Mesenteric fat pad (tissue), 1 donor: Measurements from ENCODE around the genes BTN3A1 and H4C9.

- PRO-cap = no peak
Observed at GRCh38 chr6:26159872-26160830, 2.2 kb downstream of the H2BC5 start.

- PRO-cap = no peak
Observed at GRCh38 chr6:26250831-26251136, 349 bp upstream of the H3C7 start.

DNA sequence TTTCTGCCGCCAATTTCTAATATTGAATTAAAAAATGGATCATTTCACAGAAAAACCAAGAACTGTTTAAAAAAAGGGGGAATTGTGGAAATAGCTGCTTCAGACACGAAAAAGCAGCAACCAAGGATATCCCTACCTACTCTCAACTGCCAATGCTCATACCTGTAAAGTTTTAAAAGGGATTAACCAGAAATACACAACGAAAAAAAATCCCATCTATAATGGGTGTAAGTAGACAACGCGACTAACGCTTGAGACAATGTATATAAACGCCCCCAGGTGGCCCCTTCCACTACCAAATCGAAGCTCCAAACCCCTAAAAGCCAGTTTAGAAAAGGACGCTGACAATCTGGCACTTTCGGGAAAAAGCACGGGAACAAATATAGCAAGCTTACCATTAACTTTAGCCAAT, 781 bp downstream of the H3C8 start:
- PRO-cap = no peak

DNA sequence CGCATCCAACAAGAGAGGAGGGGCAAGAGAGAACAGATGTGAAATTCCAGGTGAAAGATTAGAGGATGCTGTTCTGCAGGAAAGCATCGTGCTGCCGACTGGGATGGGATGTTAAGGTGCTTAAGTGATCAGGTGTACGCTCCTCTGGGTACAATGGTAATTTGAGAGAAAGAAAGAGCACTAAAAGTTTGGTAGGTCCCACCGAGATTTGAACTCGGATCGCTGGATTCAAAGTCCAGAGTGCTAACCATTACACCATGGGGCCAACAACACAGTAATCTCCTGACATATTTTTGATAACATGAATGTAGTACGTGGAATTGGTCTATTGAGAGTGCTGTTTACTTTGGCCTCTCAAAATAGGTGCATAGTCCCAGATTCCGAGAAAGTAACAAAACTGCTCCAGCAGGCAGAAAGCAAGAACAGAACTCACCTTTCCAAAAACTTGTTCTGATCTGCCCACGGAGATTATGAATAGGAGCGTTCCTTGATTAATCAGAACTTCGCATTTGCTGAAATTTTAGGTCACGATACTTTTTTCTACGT, 26.3 kb upstream of the H4C8 start:
- PRO-cap = no peak

DNA sequence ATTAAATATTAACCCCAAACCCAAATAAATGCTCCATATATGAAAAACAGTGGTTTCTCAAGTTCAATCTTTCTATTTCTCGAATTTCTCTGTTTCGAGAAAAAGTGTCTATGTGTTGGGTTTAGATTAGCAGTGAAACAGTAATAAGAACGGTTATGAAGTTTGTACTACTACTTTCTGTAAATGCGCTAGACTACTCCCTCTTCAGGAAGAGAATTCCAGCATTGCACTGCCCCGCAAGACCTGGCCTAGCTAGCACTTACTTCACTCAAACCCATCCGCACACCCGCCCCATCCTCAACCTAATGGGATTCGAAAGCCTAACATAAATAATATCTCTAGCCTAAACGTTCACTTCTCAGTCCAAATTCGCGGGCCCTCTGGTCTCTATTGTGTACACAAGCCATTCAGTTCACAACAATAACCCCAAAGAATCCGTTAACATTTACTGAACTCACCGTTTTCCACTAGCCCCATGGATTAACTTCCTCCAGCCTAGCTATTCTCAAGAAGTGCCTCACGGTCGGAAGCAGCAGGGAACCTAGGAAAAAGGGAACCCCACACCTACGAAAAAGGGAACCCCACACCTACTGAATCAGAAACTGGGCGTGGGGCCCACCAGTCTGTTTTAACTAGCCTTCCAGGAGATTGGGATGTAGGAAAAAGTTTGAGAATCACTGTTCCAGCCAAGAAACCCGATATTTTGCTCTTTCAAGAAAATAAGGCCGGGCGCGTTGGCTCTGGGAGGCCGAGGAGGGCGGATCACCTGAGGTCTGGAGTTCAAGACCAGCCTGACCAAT, 34.2 kb upstream of the H4C8 start:
- PRO-cap = no peak

- PRO-cap = no peak
Observed at GRCh38 chr6:26331421-26331788, 33.6 kb upstream of the BTN3A2 start.

DNA sequence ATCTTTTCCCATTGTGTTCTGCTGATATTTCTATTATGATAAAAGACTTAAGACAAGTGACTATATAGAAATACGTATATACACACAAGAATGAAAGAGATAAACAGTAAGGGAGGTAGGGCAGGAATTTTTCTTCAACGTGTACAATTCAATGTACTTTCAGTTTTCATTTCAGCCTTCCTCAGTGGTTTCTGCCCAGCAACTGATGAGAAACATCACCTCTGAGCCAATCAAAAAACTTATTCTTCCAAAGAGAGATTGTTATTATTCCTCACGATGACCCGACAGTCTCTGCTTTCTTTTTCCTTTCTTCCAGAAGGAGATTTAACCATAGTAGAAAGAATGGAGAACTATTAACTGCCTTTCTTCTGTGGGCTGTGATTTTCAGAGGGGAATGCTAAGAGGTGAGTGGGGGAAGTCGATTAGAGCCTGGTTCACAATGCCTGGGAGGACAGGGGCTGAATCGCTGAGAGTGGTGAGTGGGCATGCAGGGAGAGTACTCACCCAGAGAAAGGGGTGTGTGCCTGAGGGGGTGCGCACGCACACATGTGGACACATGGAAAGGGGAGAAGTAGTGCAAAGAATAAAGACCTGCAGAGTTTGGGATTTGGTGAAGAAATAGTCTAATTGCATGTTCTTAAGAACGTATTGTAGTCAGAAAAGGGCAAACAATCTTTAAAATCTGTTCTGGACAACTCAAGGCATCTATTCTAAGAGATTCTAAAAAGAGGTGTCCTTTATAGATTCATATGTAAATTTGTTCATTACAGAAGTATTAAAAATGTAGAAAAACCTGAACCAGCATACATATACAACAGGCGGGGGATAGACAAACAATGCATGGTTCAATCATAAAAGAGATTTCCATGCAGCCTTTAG, at the start of gene BTN3A1:
TSS of gene BTN3A1 (plus strand) at position 267 of the 879 bp plus-strand sequence.
- PRO-cap = no peak

DNA sequence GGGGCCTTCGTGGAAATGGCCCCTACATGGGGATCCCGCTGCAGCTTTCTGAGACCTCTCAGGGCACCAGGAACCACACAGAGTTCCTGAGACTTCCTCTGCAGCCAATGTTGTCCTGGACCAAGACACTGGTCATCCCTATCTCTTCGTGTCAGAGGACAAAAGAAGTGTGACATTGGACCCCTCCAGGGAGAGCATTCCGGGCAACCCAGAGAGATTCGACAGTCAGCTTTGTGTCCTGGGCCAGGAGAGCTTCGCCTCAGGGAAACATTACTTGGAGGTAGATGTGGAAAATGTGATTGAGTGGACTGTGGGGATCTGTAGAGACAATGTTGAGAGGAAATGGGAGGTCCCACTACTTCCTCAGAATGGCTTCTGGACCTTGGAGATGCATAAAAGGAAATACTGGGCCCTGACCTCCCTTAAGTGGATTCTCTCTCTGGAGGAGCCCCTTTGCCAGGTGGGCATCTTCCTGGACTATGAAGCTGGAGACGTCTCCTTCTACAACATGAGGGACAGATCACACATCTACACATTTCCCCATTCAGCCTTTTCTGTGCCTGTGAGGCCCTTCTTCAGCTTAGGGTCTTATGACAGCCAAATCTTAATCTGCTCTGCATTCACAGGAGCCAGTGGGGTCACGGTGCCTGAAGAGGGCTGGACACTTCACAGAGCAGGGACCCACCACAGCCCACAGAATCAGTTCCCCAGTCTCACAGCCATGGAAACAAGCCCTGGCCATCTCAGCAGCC, 9.5 kb upstream of the BTN3A3 start:
- PRO-cap = no peak

GRCh38 chr6:26451458-26452029, 6.2 kb upstream of the BTN2A1 start:
- PRO-cap = no peak

GRCh38 chr6:26458486-26458922, 749 bp downstream of the BTN2A1 start:
- PRO-cap = no peak

DNA sequence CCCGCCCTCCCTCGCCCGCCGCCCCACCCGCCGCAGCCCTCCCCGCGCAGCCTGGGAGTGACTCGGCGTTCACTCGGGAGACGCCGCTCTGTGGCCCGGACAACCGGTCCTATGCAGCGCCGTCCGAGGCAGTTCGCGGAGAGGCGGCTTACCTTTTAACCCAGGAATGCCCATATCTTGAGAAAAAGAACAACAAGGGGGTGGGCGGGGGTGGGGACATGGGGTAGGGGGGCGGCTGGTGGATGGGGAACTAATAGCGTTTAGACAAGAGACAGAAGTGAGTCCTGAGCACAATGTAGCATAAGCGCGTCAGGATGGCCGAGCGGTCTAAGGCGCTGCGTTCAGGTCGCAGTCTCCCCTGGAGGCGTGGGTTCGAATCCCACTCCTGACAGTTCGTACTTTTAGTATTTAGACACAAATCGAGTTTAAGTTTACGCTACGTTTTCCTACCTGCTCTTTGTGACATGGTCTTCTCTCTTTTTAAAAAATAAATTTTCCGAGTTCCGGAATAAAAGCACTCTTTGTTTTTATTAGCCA, 17.2 kb upstream of the HMGN4 start:
- PRO-cap = bidirectional peak, plus-strand start at position 68 of the sequence, minus-strand start outside the sequence; unidirectional peak, plus-strand start at position 303 of the sequence

DNA sequence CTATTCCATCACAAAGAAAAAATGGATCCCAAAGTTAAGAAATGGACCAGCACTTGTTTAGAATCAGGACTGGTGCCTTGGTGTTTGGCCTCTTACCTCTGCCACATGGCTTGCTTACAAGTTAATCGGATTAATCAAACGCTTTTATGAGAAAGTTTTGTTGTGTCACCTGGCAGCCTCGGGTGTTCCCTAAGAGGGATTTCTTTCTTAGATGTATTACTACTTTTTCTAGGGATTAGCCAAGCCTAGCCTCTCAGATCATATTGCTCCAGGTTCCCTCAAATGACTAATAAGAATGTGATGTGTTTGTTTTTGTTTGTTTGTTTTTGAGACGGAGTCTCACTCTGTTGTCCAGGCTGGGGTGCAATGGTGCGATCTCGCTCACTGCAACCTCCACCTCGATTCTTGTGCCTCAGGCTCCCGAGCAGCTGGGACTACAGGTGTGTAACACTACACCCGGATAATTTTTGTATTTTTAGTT, 847 bp downstream of the HMGN4 start:
- PRO-cap = no peak

DNA sequence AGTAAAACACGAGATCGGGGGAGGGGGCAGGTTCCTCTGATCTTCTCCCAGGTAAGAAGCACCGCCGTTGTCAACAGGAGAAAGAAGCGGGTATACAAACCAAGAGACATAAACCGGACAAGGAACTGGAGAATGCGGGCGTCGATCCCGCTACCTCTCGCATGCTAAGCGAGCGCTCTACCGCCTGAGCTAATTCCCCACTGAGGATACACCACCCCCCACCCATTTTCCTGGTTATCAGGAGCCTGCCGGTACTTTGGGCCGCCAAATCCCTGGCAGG, 111.3 kb upstream of the ZNF322 start:
- PRO-cap = no peak

GRCh38 chr6:27139081-27139349, at the start of gene H4C9:
Gene H4C9 (plus strand): TSS chr6:27139282.
- PRO-cap = unidirectional peak, plus-strand start at chr6:27139231

GRCh38 chr6:27140277-27140634, 1.2 kb downstream of the H4C9 start:
- PRO-cap = no peak

GRCh38 chr6:27162152-27162628, 15.3 kb downstream of the H2AC12 start:
- PRO-cap = no peak

- PRO-cap = no peak
Observed at GRCh38 chr6:27213754-27214185, 33.7 kb upstream of the PRSS16 start.

DNA sequence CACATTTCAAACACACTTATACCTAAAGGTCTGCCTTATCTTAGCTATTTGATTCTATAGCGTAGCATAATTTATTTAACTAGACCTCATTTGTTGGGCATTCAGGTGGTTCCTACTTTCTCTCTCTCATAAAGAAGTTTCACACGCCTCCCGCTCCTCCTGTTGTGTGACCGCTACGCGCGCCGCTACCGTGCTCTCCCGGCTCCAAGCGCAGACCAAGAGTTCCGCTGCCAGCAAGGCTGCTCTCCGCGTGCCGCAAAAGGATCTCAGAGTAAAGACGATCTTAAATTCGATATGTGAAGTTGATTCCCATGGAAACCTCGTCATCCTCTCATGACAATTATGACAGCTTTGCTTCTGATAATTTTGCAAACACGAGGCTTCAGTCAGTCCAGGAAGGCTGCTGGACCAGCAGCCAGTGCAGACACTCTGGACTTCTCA, 20.4 kb downstream of the PRSS16 start:
- PRO-cap = no peak

- PRO-cap = unidirectional peak, plus-strand start at chr6:27478810
Observed at GRCh38 chr6:27478409-27479246, 5.7 kb upstream of the ZNF184 start.

- PRO-cap = no peak
Observed at GRCh38 chr6:27479247-27479743, 6.4 kb upstream of the ZNF184 start.